ENCODE data around the gene CD86.

- PRO-cap, result no peak
Observed at GRCh38 chr3:121820917-121821759, 13.7 kb downstream of the IQCB1 start.

GRCh38 chr3:122055092-122055684 lies at the start of gene CD86:
TSS of gene CD86 (plus strand) at chr3:122055362.
- PRO-cap, result no peak

DNA sequence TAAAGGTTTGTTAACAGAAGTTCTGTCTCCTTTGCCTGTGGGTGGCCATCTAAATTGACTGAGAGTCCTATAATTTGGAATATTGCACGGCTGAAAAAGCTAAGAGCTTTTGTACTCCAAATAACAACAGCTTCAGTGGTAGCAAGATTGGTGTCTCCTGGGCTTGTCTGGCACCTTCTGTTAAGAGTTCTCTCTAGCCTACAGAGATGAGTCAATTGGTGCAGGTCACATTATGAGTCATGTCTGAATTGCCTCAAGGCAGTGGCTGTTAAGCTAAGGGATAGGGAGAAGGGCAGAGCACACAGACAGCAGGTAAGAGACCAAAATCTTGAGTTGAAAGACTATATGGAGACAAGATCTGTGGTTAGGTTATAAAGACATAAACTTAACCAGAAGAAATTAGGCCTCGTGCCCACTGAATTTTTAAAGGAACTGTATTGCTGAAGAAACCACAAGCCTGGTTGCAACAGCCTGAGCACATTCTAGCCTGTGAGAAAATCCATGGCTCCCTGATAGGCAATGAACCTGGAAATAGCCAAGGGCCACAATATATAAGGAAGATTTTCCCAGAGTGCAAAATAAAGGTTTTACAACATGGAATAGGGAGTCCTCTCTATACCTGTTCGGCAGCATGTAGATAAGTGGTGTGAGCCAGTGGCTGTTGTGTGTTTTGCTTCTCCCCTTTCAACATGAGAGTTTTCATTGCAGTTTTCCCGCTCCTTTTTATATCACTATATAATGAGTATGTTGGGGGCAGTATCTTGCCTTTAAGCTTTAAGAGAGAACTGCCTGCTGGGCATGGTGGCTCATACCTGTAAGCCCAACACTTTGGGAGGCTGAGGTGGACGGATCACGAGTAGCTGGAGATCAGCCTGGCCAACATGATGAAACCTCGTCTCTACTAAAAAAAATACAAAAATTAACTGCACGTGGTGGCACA lies 19.3 kb upstream of the KPNA1 start:
- PRO-cap, result no peak

DNA sequence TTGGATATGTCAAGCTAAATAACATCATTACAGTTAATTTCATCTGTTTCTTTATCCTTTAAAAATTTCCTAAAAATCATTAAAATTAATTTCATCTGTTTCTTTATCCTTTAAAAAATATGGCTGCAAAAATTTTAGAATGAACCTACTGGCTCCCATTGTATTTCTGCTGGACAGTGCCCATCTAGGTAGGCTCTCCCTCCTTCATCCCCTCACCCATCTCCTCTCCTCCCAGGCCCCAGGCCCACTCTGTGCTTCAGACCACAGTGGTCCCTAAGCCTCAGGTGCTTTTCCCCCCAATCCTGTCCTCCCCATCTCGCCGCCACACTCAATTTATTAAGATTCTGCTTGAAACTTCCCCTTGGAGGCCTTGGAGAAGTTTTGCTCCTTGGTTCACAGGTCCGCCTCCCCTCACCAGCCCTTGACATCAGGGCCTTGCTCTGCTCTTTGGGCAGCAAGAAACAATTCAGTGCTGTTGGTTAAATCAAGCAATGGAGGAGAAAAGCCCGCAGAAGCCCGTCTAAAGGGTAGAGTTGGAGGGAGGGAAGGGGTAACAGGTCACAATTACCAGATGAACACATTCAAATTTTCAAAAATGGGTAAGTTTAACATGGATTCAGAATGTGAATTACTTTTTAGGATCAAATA lies 568 bp downstream of the PARP9 start:
- PRO-cap, result no peak

GRCh38 chr3:122565036-122565352 lies 856 bp downstream of the DTX3L start:
- PRO-cap, result no peak

DNA sequence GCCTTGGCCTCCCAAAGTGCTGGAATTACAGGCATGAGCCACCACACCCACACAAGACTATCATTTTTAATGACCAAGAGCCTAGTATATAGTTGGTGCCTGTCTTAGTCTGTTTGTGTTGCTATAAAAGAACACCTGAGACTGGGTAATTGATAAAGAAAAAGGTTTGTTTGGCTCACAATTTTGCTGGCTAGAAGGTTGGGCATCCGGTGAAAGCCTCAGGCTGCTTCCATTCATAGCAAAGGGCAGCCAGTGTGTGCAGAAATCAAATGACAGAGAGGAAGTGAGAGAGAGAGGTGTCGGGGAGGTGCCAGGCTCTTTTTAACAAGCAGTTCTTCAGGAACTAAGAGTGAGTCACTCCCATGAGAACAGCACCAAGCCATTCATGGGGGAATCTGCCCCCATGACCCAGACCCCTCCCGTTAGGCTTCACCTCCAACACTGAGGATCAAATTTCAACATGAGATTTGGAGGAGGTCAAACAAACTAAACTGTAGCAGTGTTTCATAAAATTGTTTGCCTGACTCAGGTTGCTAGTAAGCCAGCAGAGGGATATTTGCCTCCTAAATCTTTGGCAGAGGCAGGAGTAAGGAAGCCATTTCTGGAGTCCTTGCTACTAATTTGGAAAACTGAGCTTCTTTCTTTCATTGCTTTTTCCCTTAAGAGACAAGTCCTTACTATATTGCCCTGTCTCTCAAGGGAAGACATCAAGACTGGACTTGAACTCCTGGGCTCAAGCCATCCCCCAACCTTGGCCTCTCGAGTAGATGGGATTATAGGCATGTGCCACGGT lies 4.4 kb upstream of the PARP15 start:
- PRO-cap, result no peak

DNA sequence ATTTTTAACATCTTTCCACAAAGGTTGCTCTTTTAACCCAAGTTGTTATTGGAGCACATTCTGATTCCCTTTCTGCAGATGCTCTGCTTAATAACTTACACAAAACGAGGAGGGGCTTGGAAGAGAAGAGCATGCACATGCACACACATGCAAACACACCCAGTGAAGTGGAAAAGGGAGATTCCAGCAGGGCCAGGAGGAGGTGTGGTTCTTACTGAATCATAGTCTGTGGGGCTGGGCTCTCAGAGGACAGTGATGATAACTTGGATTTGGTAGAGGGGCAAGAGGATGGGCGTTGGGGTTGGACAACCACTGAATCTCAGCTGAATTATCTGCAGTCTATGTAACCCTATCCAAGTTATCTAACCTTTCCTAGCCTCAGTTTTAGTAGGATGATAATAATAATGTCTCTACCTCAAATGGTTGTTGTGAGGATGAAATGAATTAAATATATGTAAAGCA lies 17.7 kb downstream of the PARP14 start:
- PRO-cap, result no peak

GRCh38 chr3:122956626-122957217 lies 70.8 kb downstream of the SEMA5B start:
- PRO-cap, result no peak

DNA sequence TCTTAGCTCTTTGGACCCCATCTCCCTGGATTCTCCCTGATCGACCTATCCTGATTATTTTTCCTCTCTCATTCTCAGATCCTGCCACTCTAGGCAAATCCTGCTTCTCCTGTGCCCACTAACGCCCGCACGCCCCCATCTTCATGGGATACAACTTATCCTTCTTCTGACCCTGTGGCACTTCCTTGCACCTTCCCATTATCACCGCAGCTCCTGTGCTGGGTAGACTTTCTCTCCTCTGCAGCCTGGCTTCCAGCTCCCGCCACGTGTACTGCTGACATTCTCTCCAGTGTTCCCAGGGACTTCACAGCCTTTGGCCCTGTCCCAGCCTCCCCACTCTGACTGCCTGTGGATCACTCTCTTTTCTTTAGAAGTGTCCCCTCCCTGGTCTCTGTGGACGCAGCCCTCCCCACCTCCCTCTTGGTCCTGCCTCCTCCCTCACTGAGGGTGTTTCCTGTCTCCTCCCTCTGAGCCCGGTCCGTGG lies 17.3 kb downstream of the PDIA5 start:
- PRO-cap, result no peak

GRCh38 chr3:123284231-123284631 lies 82.5 kb downstream of the SEC22A start:
- PRO-cap, result no peak

- PRO-cap, result no peak
Observed at GRCh38 chr3:123391171-123391657, 57.7 kb downstream of the ADCY5 start.

GRCh38 chr3:123424400-123425017 lies 24.4 kb downstream of the ADCY5 start:
- PRO-cap, result no peak

- PRO-cap, result no peak
Observed at GRCh38 chr3:123445823-123446420, 3.0 kb downstream of the ADCY5 start.

DNA sequence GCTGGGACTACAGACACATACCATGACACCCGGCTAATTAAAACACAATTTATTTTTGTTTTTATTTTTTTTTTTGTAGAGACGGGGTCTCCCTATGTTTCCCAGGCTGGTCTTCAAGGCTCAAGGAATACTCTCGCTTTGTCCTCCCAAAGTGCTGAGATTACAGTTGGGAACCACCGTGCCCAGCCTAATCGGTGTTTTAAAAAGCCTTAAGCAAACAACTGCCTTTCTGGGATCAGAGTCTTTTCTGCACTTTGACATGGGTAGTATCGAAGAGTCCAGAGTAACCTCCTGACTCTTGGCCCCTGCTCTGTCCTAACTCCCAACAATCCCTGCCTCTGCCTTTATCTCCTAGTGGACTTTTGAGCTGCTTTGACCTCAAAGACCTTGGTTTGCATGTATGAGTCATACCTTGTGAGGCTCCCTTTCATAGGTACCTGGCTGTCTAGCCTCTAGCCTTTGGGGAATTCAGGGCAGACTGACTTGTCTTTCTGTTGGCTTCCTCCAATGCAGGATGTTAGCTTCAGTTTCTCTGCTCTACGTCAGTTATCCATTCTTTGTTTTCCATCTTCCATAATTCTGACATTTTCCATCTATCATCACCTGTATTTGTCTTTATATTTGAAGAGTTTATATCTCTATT lies 21.0 kb upstream of the HACD2 start:
- PRO-cap, result no peak

DNA sequence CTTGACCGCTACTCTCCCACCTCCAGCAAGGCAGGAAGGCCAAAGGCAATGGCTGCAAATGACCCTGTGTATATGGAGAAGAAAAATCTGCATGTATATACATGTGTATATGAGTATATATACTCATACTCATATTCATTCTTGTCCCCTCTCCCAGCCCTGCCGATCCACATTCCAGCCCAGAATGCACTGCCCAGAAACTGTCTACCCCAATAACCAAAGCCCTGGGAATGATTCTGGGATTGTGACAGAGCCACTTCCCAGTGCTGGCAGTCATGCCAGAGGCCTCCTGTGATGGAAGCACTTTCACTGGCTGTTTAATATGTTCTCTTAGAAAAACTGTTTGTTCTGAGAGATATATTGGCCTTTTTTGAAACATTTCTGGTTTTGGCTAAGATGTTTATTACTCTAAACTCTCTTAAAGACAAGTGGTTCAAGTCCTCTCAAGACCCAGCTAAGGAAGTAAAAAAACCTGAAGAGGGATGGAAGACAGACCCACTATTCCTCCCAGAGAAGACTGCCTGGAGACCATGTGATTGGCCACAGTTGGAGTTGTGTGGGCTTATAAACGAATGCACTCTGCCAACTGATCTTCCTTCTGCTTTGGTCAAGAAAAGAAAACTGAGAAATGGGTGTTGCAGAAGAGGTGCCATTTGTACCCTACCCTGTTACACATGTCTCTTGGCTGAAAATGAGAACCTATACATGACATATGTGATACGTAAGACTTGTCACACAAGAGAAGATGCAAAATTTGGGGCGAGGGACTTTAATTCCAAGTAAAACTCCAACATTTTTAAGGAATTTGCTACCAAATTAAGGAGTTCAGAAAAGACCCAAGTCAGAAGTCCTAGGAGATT lies 74.1 kb upstream of the HACD2 start:
- PRO-cap, result no peak

DNA sequence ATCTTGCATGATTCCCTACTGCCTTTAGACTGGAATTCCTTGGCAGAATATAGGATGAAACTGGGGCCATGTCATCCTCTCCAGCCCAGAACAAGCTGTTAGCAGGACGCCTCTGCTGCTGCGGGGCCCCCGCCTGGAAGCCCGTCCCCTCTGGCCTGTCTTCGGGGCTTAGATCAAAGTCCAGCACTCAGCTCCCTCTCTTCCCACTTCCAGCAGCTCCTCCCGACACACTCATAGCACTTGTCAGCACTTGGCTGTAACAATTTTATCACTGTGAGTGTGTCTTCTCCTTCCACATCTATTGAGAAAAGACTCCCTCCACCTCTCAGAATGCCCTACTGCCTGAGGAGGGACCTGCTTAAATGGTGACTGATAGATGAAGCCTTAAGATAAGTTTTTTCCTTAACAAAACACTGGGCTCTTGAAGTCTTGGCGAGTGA lies 112.0 kb upstream of the HACD2 start:
- PRO-cap, result no peak

DNA sequence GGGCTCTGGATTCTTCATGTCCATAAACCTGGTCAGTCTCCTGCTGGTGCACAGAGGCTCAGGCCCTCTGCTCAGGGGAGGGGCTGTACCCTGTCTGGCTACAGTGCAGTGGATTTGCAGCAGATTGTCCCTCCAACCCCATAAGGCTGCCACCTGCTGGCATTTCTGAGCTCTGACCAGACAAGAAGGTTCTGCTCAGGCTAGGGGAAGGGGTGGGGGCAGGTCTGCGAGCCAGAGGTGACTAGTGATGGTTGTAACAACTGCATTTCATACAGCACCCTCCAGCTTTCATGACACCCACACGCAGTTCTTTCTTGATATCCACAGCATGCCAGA lies 117.2 kb upstream of the HACD2 start:
- PRO-cap, result no peak

DNA sequence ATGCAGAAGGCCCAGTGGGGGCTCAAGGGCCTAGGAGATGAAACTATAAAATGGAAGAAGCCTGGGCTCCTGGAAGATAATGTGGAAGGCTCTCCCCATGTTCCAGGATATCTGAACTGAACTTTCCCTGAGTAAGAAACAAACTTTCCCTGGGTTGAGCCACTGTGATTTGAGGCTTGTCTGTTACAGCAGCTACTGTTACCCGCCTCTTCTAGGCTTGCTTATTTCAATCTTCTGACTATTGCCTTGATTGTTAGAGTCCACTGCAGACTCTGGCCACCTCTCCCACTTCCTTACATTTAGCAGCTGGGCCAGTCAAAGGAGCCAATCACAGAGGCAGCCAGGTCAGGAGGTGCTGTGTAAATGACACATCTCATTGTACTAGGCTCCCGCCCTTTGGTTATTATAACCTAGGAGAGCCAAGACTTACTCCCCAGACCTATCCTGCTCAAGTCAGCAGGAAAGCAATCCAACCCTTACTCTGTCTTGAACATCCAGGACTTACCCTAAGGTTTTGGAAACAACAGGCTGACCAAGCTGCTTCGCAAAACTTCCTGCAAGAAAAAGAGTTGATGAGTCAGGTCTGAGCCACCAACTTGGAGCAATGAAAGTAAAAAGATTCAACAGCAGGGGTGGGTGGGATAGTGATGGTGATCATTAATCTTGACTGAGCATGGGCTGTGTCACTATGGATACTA lies 144.5 kb downstream of the MYLK start:
- PRO-cap, result no peak

- PRO-cap, result no peak
Observed at GRCh38 chr3:123950779-123951278, 10.2 kb downstream of the CCDC14 start.

DNA sequence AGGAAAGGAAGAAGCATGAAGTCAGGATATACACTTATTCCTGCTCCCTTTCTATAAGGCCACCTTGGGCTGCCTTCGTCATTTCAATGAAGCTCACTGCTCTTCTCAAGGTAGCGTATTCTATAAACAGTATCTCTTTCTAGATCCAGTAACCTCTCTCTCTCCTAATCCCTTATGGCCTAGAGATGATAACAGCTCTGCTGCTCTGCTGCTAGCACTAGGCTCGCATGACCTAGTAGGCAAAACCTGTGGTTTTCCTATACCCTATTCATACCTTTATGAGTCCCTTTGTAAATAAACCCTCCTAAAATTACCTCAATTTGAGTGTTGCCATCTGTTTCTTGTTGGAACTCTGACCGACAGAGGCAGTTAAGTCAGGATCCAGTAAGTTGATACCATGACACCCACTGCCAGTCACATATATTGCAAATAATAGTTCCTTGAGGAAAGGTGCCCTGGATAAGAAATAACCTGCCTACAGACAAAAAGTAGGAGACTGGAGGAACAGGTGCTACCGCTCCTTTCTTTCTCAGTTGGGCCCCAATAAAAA lies 7.3 kb downstream of the CCDC14 start:
- PRO-cap, result no peak